Skeletal muscle cell (primary cell): ENCODE measurements around a stretch of chr2.

DNA sequence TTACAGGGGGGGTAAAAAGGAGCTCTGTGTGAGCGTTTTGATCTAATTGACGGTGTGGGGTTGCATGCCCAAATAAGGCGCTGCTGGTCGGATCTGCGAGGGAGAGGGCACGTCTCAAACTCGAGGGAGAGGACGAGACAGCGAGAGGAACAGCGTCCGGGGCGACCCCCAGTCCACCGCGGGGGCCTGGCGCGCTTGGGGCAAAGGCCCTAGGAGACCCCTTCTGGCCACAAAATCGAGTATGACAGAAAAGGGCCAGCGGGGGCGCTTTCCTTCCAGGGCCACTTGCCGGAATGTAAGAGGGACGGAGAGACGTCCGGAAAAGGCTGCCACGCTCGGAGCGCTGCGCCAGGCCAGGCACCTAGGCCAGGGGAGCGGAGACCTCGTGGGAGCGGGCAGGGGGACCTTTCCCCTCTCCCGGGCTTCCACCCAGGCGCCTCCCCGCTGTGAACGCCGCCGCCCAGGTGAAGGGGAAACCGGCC, 1.5 kb upstream of the NPAS2 start:
- RRBS: 4% methylated on average over 7 of the region's 37 CpGs

DNA sequence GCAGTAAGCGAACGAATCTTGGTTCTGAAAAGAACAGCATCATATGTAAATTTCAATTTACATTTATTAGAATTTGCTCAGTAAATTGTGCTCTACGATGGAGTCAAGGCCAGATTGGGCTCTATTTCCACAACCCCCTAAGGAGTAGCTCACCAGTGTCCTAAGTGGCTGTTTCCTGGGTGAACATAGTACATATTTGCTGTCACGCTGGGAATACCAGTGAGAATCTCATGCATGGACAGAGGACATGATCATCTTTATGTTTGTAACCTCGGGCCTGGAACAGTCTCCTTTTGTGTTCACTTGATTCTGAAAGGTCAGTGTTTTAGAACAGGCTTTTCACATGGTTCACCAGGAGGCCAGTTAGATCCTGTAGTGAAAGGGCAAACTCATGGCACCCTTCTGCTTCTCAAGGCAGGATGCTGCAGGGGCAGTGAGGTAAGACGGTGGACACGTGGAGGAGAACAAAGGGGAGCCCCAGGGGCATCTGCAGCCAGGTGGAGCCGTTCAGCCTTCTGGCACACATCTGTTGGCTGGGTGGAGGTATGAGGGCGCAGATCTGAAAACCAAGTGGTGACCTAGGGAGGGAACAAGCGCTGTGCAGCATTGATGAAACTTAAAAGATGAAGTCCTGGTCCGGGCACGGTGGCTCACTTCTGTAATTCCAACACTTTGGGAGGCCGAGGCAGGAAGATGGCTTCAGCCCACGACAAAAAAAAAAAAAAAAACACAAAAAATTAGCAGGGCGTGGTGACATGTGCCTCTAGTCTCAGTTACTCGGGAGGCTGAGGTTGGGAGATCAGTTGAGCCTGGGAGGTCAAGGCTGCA, 33.5 kb downstream of the NPAS2 start:
- RRBS: no CpG with 5 or more reads among the region's 16 CpGs

DNA sequence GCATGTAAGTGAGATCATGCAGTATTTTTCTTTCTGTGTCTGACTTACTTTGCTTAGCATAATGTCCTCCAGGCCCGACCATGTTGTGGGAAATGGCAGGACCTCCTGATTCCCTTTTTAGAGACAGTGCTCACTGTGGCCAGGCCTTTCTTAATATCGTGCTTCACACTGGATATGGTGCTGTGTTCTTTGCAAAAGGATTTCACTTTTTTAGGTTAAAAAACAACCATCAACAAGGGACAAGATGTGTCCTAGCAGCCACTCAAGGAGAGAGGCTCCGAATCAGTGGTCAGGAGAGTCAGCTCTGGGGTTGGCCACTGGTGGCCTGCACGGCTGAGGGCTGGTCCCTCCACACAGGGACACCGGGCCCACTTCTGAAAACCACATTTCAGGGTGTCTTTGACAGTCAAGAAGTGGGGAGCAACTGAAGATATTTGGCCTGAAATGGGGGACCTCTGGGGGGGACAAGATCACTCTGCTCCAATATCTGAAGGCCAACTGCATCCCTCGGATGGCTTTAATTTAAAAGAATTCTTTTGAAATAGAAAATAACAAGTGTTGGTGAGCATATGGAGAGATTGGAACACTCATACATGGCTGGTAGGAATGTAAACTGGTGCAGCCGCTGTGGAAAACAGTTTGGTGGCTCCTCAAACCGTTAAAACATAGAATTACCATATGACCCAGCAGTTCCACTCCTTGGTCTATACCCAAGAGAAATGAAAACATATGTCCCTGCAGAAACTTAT, 59.8 kb downstream of the NPAS2 start:
- RRBS: no CpG with 5 or more reads among the region's 8 CpGs

GRCh38 chr2:100978448-100979157, 23.5 kb upstream of the RPL31 start:
- RRBS: no CpG with 5 or more reads among the region's 18 CpGs

DNA sequence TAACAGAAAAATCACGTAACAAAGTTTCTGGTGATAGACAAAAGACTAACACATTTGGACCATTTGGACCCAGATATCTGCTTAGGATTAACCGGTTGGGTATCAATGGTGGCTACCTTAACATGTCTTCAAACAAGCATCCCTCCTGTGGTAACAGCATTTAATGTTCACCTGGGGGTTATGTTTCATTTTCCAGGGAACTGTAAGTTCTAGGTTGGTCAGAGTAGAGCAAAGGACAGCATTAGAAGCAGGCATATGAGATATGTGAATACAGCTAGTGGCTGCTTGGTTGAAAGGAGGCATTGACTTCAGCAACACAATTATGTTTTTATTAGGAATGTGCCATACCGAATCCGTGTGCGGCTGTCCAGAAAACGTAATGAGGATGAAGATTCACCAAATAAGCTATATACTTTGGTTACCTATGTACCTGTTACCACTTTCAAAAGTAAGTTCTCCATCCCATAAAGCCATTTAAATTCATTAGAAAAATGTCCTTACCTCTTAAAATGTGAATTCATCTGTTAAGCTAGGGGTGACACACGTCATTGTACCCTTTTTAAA, 3.6 kb downstream of the RPL31 start:
- RRBS: no CpG with 5 or more reads among the region's 7 CpGs

DNA sequence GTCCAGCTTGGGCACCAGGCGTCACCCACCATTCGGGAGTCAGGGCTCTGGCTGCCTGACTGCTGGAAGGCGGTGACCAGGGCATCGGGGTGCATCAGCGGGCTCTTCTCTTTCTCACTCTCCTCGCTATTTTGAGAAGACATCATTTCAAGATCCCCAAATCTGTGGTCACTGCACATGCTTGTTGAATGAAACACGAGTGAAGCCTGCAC, 35.3 kb downstream of the RPL31 start:
- RRBS: no CpG with 5 or more reads among the region's 7 CpGs

- RRBS: no CpG with 5 or more reads among the region's 15 CpGs
Measured at GRCh38 chr2:101308913-101309396, 454 bp upstream of the RNF149 start.

- RRBS: no CpG with 5 or more reads among the region's 2 CpGs
Measured at GRCh38 chr2:101311380-101311801, 2.9 kb upstream of the RNF149 start.

GRCh38 chr2:101697121-101697293, 500 bp upstream of the MAP4K4 start:
- RRBS: no CpG with 5 or more reads among the region's 16 CpGs

- RRBS: no CpG with 5 or more reads among the region's 4 CpGs
Measured at GRCh38 chr2:101842333-101842734, 144.8 kb downstream of the MAP4K4 start.

- RRBS: 51% methylated on average over 2 of the region's 10 CpGs
Measured at GRCh38 chr2:102049623-102050541, 58.1 kb downstream of the IL1R2 start.

DNA sequence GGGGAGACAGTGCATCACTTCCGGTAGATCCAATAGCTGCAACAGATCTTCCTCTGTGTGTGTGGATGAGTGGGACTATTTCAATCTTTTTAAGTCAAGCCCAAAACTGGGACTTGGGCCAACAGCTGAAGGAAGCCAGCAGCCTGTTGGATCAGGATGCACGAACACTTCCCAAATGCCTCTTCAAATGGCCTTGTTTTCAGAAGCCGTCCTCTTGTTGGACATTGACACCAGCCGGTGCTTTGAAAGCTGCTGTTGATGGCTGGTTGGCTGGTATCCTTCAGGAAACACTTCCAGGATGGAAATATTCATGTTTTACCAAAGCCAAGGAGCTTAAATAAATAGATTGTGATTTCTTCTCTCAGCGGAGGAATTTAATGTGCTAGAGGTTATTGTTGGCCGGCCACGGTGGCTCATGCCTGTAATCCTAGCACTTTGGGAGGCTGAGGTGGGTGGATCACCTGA, 59.3 kb downstream of the IL1R2 start:
- RRBS: no CpG with 5 or more reads among the region's 7 CpGs

DNA sequence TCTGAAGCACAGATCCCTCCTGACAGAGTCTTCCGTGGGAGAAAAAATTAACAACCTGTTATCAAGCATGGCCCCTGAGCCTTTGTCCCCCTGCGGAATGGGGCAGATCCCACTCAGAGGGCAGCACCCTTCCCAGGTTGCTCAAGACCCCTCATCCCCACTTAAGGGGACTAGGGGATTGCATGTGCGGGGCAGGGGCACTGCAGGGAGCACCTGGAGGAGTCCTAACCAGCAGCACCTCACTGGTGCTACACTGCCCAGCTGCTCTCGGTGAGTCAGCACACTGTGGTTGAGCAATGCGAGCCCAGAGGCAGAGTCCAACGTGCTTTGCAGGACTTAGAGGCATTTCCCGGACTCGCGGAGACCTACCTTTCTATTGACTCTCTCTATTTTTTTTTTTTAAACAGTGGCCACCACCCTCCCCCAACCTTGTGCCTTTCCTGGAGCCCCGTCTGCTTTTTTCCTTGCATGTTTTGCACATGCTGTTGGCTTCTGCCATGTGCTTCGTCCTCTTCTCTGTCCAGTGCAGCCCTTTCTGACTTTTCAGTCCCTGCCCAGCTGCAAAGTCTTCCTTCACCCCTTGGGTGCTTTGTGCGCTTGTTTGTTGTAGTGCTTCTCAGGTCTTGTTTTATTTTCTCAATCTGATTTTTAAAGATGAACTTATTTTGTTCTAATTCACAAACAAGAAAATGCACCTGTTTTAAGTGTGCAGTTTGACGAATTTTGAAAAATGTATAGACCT, 74.1 kb downstream of the IL1R2 start:
- RRBS: no CpG with 5 or more reads among the region's 13 CpGs

DNA sequence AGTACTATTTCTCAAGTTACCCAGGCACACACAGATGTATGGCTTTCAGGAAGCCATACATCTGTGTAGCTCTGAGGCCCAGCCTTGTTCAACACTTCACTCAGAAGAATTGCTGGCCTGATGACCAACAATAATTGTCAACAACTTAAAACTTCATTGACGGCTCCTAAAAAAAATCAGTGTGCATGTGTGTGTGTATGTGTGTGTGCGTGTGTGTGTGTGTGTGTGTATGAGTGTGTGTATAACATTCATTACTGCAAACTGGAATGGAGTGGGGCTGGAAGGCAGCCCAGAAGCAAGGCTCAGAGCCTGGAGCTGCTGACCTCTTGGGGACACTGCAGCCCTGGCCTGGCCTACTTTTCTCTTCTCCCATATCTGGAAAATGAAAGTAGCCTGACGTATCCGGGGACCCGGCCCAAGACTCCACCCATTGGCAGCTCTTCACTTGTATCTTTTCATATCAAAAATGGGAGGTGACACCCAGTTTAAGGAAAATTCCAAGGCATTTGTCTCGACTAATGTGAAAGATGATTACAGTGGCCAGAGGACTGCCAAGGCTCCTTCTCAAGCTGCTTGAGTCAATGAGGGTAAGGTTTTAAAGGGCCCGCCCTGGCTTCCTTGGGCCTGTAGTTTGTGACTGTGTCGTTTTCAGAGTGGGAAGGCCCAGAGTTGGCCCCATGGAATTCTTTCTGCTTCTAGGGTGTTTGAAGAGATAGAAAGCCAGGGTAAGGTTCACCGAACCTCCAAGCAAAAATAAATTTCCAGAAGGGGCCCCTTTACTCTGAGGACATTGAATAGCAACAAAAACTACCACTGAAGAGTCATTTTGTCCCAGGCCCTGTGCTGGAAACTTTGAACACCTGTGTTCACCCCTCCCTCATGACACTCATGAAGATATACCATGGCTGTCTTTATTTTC, 72.3 kb upstream of the IL1R1 start:
- RRBS: no CpG with 5 or more reads among the region's 9 CpGs

DNA sequence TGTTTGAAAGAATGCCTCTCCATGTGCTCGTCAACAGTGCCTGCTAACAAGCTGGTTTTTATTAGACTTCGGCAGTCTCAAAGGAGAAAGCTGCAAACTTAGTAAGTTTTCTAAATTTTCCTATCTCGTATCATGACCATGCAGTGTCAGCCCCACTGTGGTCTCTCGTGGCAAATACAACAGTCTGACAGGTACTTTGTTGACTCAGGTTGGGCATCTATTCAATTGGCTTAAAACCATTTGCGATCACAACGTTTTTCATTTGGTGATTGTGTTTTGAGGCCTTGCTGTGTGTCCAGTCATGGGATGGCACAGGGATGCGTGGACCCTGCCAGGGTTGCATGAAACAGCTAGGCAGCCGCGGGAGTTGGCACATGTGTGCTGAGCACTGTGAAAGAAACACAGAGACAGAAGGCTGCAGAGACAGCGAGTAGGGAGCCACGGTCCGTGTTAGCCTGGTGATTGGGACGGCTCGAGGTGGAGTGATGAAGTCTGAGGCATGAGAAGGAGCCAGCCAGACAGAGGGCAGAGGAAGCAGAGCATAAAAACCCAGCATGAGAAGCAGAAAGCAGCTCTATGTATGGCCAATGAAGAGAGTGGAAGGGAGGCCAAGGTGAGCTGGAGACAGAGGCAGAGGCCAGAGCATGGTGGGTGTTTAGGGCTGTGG, 31.9 kb upstream of the IL1R1 start:
- RRBS: no CpG with 5 or more reads among the region's 14 CpGs

DNA sequence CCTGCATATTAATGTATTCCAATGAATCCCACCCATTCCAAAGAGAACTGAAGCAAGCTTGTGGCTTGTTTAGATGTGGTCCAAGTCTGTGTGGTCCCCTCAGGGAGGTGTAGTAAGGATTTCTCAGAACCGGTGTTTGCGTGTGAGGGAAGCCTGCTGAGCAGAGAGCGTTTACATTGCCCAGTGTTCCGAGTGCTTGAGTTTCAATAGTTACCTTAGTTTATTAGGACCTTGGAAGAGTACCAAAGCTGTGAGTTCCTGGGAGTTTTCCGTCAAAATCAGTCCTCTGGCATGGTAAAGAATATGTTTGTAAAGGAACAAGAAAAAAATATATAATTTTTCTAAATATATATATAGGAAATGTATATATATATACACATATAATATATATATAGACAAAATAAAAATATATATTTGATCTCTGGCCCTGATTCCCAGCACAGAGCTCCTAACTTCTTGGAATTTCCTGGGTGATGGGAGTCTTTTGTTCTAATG, 24.9 kb upstream of the IL1R1 start:
- RRBS: no CpG with 5 or more reads among the region's 5 CpGs

- RRBS: no CpG with 5 or more reads among the region's 14 CpGs
Measured at GRCh38 chr2:102143341-102144130, 990 bp downstream of the IL1R1 start.

GRCh38 chr2:102245600-102246191, 58.9 kb downstream of the IL1RL2 start:
- RRBS: no CpG with 5 or more reads among the region's 20 CpGs

- RRBS: no CpG with 5 or more reads among the region's 8 CpGs
Measured at GRCh38 chr2:102273577-102274357, 37.6 kb upstream of the IL1RL1 start.

- RRBS: no CpG with 5 or more reads among the region's 15 CpGs
Measured at GRCh38 chr2:102618468-102618964, 837 bp upstream of the SLC9A2 start.